Hair follicular keratinocyte (primary cell): ENCODE results near the genes ZNF786, KRBA1 and REPIN1.

- RAMPAGE, long total RNA = no peak
Observed at GRCh38 chr7:148699420-148700476, 1.0 kb downstream of the CUL1 start.

- RAMPAGE, long total RNA = no peak
Observed at GRCh38 chr7:148747041-148747923, 48.6 kb downstream of the CUL1 start.

- RAMPAGE, long total RNA = no peak
Observed at GRCh38 chr7:149090108-149090971, at the start of gene ZNF786. Gene ZNF786, minus strand, starts transcription at chr7:149090718.

DNA sequence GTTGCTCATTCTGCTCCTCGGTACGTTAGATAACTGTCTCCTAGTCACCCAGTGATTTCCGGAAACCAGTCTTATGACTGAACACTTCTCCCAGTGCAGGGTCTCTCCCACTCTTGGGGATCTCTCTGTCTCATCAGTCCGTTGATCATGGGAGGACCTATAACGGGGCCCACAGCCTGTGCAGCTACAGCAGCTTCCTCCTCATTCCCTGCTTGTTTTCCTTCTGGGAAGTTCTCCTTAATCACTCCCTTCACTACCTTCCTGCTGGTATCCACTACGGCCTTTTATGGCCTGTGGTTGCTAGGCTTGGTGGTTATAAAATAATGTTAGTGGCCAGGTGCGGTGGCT is 3.6 kb upstream of the ZNF282 start:
- RAMPAGE, long total RNA = no peak

DNA sequence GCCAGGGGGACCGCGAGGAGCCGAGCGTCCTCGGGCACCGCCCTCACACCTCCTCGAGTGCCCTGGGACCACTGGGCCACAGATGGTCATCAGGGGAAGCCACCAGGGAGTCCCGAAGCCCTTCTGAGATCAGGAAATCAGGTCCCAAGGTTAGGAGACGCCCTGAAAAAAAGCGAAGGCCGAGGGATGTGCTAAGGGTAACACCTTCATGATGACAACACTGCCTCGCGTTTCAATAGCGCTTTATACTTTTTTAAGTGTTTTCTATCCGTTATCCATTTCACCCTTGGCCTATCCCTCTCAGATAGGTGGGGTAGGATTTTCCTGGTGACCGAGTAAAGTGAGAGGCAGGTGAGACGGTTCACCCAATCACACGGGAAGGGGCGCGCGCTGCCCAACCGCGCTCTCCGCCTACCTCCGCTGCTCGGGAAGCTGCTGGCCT is 14.6 kb upstream of the ZNF212 start:
- RAMPAGE, long total RNA = no peak

DNA sequence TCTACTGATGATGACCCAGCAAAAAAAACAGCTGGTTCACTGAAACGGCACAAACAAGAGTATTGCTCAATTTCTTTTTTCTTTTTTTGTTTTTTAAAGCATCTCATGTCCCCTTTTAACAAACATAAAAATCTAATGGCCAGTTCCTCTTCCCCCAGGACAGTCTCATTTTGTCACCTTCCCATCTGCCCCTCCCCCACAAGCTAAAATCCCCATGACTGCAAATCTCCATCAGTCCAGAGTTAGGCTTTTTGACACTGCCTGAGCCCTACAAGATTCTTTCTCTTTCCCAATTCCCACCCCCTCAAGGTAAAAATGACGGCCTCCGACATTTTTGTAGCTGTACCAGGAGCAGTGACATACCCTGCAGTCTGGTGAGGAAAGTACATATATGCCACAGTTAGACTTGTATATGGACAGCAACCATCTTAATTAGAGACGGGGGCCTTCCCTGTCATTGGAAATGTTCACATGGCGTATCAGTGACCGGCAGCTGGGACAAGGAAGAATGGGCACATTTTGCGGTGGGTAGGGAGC is 2.6 kb downstream of the ZNF746 start:
- RAMPAGE, long total RNA = no peak

- RAMPAGE, long total RNA = no peak
Observed at GRCh38 chr7:149594935-149595517, 97.4 kb upstream of the ZNF746 start.

- RAMPAGE, long total RNA = no peak
Observed at GRCh38 chr7:149612907-149613612, 101.7 kb upstream of the KRBA1 start.

GRCh38 chr7:149620902-149621713 is 93.6 kb upstream of the KRBA1 start:
- RAMPAGE, long total RNA = no peak

GRCh38 chr7:149714398-149715374 is at the start of gene KRBA1:
Gene KRBA1, plus strand, starts transcription at chr7:149714951.
- RAMPAGE, long total RNA = no peak

GRCh38 chr7:149774157-149774666 is 824 bp upstream of the ZNF467 start:
- RAMPAGE, long total RNA = no peak

GRCh38 chr7:149844172-149844927 is 6.2 kb downstream of the ZNF862 start:
- RAMPAGE, long total RNA = no peak

- RAMPAGE, long total RNA = no peak
Observed at GRCh38 chr7:149847646-149848231, 9.6 kb downstream of the ZNF862 start.

- RAMPAGE, long total RNA = no peak
Observed at GRCh38 chr7:149869895-149870613, 3.7 kb upstream of the ATP6V0E2 start.

- RAMPAGE, long total RNA = no peak
Observed at GRCh38 chr7:150109534-150110089, 213.5 kb upstream of the LRRC61 start.

DNA sequence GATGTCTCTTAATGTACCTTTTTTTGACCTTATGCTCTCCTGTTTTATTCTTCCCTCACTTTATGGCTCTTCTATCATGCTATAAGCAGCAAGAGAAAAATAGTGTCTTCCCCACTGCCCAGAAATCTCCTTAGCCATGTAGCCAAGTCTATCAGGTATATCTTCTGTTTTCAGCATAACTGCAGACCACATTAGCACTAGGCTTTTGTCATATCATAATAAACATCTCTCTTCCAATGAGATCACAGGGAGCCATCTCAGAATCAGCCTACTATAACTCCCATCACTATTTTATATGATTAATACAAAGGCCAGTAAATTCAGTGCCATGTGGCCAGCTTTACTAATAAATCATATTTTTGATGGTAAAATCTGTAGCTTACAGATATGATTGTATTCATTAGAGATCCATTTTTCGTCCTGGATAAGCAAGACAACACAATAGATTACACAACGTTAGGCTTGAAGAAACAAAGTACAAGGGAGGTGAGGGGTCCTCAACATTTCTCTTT is 88.3 kb upstream of the LRRC61 start:
- RAMPAGE, long total RNA = no peak

GRCh38 chr7:150367822-150368935 is at the start of gene REPIN1:
Gene REPIN1, plus strand, starts transcription at chr7:150368822.
- RAMPAGE, long total RNA = no peak

DNA sequence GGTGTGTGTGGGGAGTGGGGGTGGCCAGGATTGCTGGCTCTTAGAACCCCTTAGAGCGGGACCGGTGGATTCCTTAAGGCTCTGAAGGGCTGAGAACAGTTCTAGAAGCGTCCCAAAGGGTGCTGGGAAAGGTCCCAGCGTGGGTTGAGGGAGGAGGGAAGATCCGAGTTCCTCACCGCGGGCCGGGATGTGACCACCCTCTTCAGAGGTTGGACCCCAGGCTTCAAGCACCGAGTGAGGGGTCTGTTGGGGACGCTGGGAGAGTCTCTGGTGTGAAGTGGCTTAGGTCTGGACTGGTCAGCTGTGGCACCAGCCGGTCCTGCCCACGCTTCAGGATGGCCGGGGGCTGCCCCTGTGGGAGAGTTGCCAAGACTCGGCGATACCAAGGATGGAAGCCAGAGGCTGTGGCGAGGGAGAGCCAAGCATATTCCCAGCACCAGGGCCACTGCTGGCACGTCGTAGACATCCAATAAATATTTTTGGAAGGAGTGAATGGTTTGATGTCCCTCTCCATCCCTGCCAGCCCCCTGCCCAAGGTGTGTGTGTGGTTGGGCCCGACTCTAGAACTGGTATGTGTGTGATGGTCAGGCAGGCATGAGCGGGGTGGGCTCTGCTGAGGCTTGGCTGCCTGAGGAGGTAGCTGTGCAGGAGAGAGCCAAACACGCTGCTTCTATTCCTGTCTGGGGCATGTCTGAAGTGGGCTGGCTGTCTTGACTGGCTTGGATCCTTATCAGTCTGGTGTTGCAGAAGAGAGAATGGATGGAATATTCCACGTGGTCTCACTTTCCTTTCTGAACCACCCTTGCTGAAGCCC is 7.1 kb upstream of the ENSG00000284691 start:
- RAMPAGE, long total RNA = no peak

DNA sequence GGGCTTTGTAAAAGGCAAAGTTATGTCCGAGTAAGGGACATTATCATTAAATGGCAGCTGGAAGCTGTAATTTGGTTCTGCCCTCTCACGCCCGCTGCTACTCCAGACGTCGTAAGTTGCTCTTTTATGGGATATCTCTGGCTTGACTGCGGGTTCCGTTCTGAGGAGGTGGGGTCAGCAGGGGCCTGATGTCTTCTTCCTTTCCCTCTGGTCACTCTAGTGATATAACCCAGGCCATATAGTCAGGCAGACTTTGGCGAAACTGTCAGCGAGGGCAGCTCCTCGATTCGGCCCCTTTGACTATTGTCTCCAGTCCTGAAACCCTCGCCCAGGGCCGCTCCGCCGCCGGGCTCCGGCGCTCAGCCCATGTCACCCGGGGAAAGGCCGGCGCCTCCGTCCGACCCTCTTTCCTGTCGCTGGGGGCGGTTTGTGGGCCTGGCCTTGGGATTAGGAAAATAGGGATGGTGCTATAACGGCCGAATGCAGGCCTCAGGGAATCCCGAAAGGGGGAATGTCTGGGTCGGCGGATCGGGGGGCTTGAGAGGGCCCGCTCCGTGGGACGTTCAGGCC is 829 bp upstream of the ENSG00000284691 start:
- RAMPAGE, long total RNA = no peak

GRCh38 chr7:150473989-150474641 is 23.7 kb downstream of the GIMAP8 start:
- RAMPAGE, long total RNA = no peak